GM23248 (cell line): ENCODE measurements around a stretch of chr15.

DNA sequence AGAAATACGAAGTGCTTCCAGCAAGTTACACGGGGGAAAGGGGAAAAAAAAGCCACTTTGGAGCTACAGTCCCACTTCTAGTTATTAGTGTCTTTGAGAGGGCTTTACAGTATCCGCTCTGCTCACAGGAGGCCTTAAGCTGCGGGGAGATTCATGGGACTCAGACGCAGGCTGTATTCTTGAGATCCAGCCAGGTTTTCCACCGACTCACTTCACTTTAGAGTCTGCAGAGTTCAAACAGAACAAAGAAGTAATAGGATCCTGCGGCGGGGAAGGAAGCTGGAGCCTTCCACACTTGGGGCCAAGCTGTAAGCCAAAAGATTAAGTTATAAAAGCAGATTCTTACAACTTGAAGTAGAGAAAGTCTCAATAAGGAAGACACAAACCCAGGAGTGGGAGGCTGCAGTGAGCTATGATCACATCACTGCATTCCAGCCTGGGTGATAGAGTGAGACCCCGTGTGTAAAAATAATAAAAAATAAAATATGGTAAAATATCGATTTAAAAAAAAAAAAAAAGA lies 60.2 kb upstream of the FAM174B start:
- RAMPAGE, long total RNA, result no peak

GRCh38 chr15:92883111-92883581 lies 17.0 kb upstream of the CHD2 start:
- RAMPAGE, long total RNA, result no peak

DNA sequence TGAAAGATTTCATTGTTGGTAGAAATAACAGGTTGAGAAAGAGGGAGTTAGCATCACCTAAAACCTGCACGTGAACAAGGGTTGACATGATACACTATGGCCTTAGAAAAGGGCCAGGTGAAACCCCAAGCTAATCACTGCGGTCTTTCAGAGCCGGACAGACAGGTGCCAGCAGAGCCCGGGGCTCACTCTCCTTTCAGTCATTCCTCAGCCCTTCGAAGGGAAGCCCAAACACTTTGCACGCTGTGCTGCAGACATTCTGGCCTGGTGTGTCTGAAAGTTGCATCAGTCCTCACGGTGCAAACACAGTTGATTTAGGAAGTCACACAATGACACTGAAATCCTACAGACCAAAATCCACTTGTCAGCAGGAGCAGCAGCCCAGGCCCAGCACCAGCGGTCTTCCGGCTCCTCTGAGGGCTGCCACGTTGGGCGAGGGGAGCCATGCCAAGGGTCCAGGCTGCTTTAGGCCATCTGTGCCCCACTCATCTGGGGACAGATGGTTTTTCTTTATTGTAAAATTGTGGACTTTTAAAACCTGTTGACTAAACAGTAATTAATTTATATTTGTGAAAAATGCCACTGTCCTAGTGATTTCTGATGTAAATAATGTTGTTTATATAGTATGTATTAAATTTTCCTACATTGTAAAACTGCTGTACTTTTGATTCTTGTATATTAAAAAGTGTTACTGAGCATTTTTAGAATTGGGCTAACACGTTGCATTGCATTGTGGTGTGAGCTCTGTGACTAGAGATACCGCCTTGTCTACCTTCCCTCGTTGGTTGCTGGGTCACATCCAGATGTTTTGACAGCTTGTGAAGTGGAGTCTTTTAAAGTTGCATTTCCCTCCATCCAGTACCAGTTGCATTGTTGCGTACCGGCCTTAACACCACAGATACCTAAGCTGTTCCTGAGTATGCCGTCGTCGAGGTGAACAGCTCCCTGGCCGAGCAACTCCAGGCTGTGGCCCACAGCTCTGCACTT lies 61.4 kb downstream of the RGMA start:
- RAMPAGE, long total RNA, result no peak

DNA sequence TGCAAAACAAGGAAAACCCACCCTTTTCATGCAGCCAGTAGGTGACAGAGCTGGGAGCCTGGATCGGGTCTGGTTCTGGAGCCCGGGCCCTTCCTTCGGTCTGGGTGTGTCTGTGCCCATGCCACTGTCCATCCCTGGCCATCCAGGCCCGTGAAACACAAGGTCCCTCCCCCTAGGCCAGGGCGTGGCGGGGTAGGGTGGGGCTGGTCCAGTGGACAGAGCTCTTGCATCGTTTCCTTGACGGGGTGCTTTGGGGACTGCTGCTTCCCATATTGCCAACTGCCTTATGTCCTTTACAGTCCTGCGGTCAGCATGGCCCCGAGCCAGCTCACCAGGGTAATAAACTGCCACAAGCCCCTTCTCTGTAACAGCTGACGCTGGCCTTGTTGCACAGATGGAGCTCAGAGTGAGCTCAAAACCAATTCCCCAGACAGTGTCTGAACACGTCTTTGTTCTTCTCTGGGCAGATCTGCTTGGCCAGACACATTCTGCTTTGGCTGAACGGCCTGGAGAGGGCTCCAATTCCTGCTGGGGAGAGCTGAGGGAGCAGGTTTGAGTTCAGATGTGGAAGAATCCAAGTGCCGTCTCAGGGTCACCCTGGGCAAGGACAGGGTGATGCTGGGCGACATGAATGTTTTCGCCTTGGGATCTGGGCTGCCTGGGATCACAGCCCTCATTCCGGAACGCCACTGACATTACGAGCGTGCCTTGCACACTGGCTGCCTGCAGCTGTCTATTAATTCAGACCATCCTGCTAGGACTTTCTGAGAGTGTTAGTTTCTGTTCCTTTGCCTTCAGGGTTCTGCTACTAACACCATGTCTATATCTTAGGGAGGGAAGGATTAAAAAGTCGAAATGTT lies 51.5 kb downstream of the RGMA start:
- RAMPAGE, long total RNA, result no peak

- RAMPAGE, long total RNA, result no peak
Observed at GRCh38 chr15:93049954-93050384, 39.0 kb downstream of the RGMA start.

DNA sequence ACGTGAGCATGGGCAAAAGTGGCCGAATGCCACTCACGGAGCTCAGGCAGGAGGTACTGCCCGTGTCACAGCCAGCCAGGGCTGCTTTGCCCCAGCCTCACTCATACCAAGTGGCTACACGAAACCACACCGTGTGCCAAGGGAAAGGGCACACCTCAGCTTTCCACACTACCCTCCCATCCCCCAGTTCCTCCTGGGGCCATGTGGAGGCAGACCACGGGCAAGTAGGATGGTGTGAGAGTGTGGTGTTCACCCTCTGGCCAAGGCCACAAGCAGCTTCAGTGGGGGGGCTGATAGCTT lies 25.2 kb downstream of the RGMA start:
- RAMPAGE, long total RNA, result no peak

- RAMPAGE, long total RNA, result no peak
Observed at GRCh38 chr15:93088302-93088731, 694 bp downstream of the RGMA start.

GRCh38 chr15:93213274-93213749 lies 124.3 kb upstream of the RGMA start:
- RAMPAGE, long total RNA, result no peak

DNA sequence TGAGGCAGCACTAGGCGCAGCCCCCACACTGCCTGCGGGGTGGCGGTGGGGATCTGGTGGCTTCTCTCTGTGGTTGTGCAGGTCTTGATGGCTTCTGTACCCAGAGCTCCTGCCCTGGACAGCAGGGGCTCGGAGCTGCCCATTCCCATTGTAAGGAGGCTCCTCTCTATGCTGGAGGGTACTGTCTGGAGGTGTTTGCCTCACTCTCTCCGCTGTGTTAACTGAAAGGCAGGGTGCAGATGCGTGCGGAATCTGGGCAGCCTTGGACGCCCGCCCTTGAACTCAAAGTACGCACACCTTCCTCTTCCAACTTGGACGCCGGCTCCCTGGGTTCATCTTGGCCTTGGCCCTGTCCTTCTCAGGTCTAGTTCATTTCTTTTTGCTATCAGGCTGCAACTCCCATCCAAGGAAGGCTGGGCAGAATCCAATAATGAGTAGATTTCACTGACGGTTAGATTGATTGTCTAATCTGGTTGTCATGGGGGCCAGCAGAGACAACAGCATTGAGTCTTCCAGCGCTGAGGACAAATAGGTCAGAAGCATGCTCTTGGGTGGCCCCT lies 156.3 kb upstream of the RGMA start:
- RAMPAGE, long total RNA, result no peak

DNA sequence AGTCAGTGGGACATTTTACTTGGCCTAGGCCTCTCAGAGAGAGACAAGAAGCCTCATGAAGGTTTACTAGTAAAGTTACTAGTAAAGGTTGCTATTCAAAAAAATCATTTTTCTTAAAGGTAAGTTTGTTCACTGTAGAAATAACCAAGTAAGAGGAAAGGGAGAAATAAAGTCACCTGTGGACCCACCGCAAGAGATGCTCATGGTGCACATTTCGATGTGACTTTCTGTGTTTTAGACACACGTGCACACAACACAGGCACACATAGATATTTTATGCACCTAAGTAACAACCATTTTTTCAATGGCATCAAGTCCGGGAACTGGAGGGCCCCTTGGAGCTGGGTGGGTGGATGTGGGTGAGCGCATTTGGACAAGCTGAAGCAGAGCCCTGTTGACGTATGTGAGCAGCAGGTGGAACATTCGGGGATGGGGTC lies 180.7 kb upstream of the RGMA start:
- RAMPAGE, long total RNA, result no peak

DNA sequence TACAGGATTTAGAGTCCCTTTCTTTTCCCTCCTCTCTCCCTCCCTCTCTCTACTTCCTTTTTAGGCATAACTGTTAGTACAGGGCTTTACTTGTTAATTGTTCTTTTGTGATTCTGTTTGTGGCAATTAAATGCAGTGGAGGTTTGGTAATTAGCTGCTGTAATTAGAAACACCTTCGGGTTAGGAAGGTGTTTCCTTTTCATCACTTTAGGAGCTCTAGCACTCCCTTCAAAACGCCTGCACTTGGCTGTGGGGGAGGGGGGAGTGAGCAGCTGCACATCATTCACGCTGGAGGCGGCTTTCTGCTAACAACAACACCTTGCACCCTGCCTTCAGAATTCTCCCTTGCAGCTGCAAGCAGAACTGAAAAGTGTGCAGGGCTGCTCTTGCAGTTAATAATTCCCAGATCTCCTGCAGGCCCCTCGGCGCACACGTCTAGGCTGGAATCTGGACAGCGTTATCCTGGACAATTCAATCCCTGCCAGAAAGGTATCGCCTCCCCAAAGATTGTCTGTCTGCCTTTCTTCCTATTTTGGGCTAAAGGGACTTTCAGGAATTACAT lies 242.7 kb upstream of the RGMA start:
- RAMPAGE, long total RNA, result no peak

GRCh38 chr15:93862677-93863270 lies 368.6 kb upstream of the MCTP2 start:
- RAMPAGE, long total RNA, result no peak

- RAMPAGE, long total RNA, result no peak
Observed at GRCh38 chr15:94255441-94255848, 24.1 kb downstream of the MCTP2 start.

GRCh38 chr15:94463361-94463749 lies 232.0 kb downstream of the MCTP2 start:
- RAMPAGE, long total RNA, result no peak

GRCh38 chr15:94672405-94672748 lies 441.0 kb downstream of the MCTP2 start:
- RAMPAGE, long total RNA, result no peak

DNA sequence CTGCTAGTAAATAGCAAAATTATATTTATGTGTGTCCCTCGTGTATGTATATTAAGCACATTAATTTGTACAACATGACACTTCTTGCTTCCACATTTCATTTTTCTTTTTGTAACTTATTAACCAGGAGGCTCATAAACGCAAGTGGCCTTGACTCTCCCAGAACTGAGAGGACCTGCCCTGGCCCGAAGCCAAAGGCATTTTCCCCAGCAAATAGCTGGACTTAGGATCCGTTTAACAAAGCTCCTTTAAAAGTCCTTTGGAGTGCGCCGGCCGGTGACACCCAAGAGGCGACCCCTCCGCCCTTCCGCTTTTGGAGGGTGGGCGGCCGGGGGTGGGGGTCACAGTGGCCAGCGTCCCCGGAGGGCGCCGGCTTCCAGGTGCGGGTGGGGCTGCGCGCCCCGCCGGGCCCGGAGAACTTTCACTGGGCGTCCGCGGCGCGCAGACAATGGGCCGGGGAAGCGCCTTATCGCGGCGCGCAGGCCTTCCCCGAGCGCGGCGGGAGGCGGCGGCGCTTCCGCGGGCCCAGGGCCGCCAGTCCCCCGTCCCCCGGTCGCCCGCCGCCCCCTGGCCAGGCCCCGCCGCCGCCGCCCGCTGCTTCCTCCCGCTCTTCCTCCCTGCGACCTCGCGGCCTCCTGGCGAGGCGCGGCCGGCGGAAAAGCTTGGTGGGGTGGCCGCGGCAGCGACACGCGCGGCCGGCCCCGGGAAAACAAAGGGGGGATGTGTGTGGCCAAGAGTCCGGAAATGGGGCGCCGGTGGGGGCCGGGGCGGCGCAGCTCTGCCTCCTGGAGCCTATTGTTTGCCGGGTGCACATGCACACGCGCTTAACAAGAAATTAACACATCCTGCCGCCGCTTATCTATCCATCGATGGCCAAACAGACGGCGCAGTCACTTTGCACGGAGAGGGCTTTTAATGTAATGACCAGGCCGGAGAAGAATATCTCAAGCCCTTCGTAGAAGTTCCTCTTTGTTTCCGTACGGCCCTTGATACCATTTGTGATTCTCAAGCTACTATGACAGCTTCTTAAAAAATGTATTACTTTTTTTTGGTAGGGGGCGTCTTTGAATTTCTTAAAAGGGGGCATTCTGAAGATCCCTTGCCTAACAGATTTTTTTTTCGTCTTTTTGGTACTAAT lies 613.5 kb downstream of the MCTP2 start:
- RAMPAGE, long total RNA, result no peak

DNA sequence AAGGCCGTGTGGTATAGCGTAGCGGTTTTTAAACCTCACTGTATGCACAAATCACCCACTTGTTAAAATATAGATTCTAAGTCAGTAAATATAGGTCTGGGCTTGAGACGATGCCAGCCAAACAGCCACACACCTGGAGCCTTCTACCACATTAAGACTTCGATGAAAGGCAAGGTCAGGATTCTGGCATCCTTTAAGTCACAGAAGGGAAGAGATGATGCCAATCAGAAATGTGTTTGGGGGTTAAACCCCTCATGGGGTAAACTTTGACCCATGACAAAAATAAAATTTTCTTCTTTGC lies 848.3 kb downstream of the MCTP2 start:
- RAMPAGE, long total RNA, result no peak

DNA sequence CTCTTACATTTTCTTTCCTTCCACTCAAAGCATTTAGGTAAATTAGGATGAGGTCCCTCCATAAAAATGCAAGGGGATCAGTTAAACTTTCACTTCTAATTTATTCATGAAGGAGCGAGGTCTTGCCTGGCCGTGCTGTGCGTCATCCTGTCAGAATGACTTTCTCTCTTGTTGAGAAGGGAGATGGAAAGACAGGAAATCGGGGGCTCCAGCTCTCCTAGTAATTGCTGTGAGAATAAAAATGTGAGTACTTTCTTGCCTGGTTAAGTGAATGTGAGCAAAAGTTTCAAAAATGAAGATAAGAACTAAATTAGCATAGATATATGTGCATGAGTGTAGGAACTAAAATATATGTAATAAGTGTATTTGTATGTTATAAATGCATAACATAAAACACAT lies 962.2 kb upstream of the NR2F2 start:
- RAMPAGE, long total RNA, result no peak

GRCh38 chr15:95442027-95442433 lies 888.5 kb upstream of the NR2F2 start:
- RAMPAGE, long total RNA, result no peak

GRCh38 chr15:95624075-95624605 lies 706.4 kb upstream of the NR2F2 start:
- RAMPAGE, long total RNA, result no peak